Metastatic Breast Carcinoma in the Ovary (tissue), 3 donors: ENCODE measurements around the genes GDF9 and TCF7.

- PRO-cap, 3 experiments, result peak in 1 of 3 experiments; most common minus-strand start chr5:132820155 (in 1)
These were observed 7.0 kb downstream of the SOWAHA start for GRCh38 chr5:132819947-132820715.

GRCh38 chr5:132822744-132823963 is 7.3 kb downstream of the SHROOM1 start:
- PRO-cap, 3 experiments, result no peak in any of the 3 experiments

GRCh38 chr5:132840956-132841529 is 10.6 kb upstream of the SHROOM1 start:
- PRO-cap, 3 experiments, result peak in 2 of 3 experiments; most common minus-strand start chr5:132841413 (in 2)

- PRO-cap, 3 experiments, result peak in 3 of 3 experiments; most common plus-strand start chr5:132866651 (in 2); most common minus-strand start chr5:132866469 (in 2)
These were observed at the start of gene GDF9 for GRCh38 chr5:132865878-132866788. GDF9 (minus strand) TSS chr5:132866469.

DNA sequence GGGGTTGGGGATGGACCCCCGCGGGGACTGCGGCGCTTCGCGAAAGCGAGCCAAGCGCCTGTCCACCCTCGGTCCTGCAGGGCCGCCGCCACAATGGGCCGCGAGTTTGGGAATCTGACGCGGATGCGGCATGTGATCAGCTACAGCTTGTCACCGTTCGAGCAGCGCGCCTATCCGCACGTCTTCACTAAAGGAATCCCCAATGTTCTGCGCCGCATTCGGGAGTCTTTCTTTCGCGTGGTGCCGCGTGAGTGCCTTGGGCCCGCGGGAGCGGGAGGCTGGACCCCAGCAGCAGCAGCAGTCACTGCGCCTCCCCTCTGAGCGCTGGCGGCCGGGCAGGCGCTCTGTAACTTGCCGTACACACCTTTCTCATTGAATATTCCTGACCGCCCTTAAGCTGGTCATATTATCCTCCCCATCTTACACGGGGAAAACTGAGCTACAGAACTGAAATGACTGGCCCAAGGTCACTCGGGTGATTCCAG is 389 bp downstream of the UQCRQ start:
- PRO-cap, 3 experiments, result peak in 2 of 3 experiments; most common plus-strand start position 202 of the sequence (in 1); most common minus-strand start position 95 of the sequence (in 2)

DNA sequence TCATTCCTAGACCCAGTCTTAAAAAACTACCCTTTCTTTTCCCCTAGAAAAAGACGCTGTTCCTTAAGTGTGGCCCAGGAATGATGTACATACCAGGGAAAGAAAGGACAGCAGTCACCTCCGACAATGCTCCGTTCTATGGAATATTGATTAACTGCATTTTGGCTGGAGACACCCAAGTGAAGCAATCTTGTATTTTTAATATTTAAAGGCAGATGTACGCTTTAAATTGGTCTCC is 814 bp downstream of the LEAP2 start:
- PRO-cap, 3 experiments, result no peak in any of the 3 experiments

DNA sequence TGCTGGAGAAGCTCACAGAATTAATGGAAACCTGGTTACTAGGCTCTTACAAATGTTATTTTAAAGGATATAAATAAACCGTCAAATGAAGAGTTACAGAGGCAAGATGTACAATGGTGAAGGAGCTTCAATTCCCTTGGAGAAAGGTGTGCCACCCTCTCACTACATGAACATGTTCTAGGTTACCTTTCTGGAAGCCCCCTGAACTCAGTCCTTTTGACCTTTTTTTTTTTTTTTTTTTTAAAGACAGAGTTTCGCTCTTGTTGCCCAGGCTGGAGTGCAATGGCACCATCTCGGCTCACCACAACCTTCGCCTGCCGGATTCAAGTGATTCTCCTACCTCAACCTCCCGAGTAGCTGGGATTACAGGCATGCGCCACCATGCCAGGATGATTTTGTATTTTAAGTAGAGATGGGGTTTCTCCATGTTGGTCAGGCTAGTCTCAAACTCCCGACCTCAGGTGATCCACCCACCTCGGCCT is 21.2 kb downstream of the AFF4 start:
- PRO-cap, 3 experiments, result no peak in any of the 3 experiments

GRCh38 chr5:132951855-132952095 is 11.7 kb downstream of the AFF4 start:
- PRO-cap, 3 experiments, result no peak in any of the 3 experiments

- PRO-cap, 3 experiments, result no peak in any of the 3 experiments
These were observed 8.2 kb upstream of the HSPA4 start for GRCh38 chr5:133043670-133044038.

DNA sequence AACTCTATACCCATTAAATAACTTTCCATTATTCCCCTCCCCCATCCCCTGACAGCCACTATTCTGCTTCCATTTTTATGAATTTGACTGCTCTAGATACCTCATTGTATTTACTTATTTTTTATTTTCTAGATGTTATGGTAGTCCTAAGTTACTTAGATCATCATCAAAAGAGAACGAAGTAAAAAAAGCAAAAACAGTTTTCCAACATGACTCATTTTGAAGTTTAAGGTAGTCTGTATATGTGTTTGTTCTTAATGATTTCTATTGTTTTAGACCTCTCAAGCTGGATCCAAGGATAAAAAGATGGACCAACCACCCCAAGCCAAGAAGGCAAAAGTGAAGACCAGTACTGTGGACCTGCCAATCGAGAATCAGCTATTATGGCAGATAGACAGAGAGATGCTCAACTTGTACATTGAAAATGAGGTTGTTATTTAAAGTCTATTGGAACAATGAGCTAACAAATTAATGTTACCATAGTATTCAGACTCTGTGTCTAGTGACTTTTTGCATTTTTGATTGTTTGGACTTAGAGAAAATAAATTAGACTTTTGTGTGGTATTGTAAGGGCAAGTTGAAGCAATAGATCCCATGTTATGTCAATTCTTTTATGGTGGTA is 44.1 kb downstream of the HSPA4 start:
- PRO-cap, 3 experiments, result no peak in any of the 3 experiments

- PRO-cap, 3 experiments, result no peak in any of the 3 experiments
These were observed 45.1 kb downstream of the HSPA4 start for GRCh38 chr5:133096899-133097347.

GRCh38 chr5:133327797-133328440 is 276.1 kb downstream of the HSPA4 start:
- PRO-cap, 3 experiments, result no peak in any of the 3 experiments

GRCh38 chr5:133407129-133407475 is 205.2 kb downstream of the FSTL4 start:
- PRO-cap, 3 experiments, result peak in 2 of 3 experiments; most common minus-strand start chr5:133407391 (in 2)

DNA sequence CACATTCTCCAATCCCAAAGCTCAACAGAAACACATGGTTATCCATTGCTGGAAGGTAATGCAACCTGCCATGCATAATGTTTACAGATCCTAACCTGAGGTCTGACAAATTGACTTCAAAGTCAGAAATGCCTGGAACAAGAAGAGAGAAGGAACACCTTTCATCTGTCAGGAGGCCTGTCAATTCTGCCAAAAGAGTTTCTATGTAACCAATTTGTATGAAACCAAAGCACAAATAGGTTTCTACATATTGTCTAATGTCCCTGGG is 204.9 kb downstream of the FSTL4 start:
- PRO-cap, 3 experiments, result peak in 2 of 3 experiments; most common plus-strand start position 125 of the sequence (in 2)

GRCh38 chr5:133522884-133523451 is 89.4 kb downstream of the FSTL4 start:
- PRO-cap, 3 experiments, result no peak in any of the 3 experiments

GRCh38 chr5:133820207-133821074 is 148.0 kb downstream of the C5orf15 start:
- PRO-cap, 3 experiments, result no peak in any of the 3 experiments

- PRO-cap, 3 experiments, result no peak in any of the 3 experiments
These were observed 147.2 kb downstream of the C5orf15 start for GRCh38 chr5:133821157-133821749.

DNA sequence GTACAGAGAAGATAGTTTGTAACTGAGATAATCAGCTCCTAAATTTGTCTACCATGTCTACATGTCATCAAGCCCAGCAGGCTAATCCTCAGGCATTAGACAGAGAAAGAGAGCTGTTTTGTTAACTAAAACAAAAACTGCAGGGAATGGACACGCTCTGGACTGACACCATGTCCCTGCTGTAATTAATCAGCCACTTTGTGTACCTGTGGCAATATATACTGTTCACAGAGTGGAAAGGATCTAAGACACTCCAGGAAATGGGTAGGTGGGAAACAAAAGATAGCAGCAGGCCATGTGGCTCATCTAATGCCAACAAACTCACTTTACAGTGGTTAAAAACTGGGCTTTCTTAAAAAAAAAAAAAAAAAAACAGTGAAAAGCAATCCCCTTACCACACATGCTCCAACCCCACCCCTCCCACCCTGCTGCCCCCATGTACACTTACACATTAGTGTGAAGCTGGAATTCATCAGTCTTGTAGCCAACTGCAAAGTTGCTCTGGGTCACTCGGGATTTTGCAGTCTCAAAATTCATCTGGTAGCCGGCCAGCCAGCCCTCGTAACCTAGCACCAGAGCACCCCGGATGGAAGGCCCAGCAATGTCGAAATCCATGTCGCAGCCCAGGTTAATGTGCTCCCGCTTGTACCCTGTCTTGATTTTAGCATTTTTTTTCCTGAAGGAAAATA is 12.0 kb upstream of the C5orf15 start:
- PRO-cap, 3 experiments, result no peak in any of the 3 experiments

DNA sequence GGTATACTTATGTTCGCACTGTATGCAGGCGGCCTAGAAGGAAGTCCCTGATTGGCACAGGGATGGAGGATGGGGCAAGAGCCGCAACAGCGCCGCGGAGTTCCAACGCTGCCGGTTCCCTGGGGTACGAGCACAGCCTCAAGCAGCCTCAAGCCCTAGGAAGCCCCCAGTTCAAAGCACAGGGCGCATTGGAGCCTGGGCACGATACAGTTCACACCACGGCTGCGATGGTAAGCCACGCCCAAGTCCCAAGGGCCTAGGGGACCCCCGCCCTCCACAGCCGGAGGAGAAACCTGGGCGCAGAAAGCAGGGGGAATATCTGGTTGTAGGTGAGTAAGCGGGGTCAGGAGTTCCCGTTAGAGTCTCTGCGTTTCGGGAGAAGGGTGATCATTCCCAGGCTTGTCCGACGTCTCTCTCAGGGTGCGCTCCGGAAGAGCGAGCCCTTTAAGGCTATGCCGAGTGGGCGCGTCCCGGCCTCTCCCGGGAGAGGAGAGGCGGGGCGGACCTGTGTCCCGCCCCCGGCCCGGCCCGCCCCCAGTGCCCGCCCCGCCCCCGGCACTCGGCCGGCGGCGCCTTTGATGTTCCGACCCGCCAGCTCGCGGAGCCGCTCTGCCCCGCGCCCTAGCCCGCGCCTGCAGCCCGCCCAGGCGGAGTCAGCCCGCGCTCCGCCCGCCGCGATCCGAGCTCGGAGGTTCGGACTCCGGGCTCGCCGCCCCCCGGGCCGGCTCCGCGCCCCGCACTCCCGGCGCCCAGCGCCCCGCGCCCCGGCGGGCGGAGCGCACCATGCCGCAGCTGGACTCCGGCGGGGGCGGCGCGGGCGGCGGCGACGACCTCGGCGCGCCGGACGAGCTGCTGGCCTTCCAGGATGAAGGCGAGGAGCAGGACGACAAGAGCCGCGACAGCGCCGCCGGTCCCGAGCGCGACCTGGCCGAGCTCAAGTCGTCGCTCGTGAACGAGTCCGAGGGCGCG is at the start of gene TCF7:
Gene TCF7 (plus strand): TSS at position 558 of the 969 bp plus-strand sequence.
- PRO-cap, 3 experiments, result peak in 3 of 3 experiments; most common plus-strand start position 558 of the sequence (in 2); most common minus-strand start position 417 of the sequence (in 3)

- PRO-cap, 3 experiments, result no peak in any of the 3 experiments
These were observed 22.7 kb downstream of the PPP2CA start for GRCh38 chr5:134202832-134203922.